Frontal cortex (tissue), 2 donors: Measurements from ENCODE around the gene CLCNKB.

DNA sequence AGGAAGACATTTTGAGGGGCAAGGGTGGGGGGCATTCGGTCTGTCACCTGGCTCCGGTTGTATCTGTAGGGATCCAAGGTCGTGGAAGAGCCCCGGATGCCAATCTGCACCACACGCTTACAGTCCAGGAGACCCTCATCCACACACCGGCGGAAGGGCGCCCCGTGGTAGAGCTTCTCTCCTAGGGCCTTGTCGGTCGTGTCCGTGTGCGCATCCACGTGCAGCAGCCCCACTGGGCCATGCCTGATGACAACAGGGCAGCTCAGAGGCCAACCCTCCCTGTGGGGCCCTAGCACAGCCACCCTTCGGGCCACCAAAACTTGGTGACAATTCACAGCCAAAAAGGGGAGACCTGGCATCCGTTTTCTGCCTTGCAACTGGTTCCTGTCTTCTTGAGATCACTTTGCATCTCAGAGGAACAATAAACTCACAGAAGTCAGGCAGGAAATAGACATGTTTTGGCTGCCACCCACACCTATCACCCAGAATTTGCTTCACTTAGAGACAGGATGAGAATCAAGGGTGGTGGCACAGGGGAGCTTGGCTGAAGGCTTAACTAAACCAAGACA lies 6.0 kb downstream of the AGMAT start:
- RAMPAGE, long total RNA = no peak

GRCh38 chr1:15684922-15685450 lies 866 bp downstream of the PLEKHM2 start:
- RAMPAGE, long total RNA = no peak

DNA sequence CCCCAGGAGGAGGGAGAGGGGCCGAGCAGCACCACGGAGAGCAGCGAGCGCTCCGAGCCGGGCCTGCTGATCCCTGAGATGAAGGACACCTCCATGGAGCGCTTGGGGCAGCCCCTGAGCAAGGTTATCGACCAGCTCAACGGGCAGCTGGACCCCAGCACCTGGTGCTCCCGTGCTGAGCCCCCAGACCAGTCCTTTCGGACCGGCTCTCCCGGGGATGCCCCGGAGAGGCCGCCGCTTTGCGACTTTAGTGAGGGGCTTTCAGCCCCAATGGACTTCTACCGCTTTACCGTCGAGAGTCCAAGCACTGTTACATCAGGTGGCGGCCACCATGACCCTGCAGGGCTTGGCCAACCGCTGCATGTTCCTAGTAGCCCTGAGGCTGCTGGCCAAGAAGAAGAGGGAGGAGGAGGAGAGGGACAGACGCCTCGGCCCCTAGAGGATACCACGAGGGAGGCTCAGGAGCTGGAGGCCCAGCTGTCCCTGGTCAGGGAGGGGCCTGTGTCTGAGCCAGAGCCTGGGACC lies 8.8 kb upstream of the SLC25A34 start:
- RAMPAGE, long total RNA = no peak

DNA sequence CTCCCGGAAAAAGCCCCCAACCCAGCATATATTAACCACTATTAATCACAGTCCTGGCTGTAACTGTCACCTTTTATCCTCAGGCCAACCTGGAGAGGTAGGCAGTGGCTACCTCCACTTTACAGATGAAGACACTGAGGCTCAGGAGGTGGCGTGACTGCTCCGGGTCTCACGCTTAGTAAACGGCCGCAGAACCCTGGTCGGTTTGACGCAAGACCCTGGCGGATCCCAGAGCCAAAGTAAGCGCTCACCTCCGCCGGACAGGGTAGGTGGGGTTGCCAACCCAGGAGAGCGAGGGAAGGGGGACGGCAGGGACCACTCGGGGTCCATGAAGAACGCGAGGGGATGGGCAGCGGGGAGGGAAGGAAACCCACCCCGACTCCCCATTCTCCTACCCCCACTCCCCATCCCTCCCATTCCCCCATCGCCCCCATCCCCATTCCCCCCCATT lies 479 bp upstream of the FBLIM1 start:
- RAMPAGE, long total RNA = no peak

DNA sequence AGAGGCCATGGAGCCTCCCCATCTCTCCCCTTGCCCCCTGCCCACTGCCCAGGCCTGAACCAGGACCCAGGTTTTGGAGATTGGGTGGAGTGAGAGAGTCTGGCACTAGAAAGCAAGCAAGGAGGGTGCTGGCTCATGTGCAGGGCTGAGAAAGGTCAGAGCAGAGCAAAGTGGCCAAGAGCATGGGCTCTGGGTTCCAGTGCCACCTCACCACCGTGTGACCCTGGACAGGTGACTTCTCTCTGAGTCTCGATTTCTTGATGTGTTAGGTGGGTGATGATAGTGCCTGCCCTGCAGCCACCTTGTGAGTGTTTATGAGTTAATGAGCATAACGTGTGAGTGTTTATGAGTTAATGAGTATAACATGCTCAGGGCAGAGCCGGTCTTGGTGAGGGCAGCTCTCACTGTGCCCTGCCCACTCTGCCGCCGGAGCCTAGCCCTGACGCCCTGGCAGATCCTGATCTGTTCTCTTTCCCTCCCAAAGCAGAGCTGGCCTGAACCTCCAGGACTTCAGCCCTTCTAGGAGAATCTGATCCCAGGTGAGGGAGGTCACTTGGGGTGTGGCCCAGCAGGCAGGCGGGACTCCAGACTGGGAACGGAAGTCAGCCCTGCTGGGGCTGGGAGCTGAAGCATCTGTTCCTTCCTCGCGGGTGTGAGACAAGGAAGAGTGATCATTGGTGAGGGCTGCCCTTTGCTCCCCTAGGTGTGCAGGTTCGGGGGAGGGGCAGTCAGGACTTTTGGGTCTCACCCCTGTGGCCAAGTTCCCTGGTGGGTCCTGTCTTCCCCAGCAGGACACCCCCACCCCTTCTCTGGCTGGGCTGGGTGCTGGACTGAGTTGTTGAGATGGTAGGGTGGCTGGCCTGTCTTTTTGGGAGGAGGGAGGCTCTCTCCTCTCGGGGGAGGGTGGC lies 5.7 kb downstream of the FBLIM1 start:
- RAMPAGE, long total RNA = no peak

GRCh38 chr1:15799342-15799895 lies 8.0 kb downstream of the UQCRHL start:
- RAMPAGE, long total RNA = no peak

DNA sequence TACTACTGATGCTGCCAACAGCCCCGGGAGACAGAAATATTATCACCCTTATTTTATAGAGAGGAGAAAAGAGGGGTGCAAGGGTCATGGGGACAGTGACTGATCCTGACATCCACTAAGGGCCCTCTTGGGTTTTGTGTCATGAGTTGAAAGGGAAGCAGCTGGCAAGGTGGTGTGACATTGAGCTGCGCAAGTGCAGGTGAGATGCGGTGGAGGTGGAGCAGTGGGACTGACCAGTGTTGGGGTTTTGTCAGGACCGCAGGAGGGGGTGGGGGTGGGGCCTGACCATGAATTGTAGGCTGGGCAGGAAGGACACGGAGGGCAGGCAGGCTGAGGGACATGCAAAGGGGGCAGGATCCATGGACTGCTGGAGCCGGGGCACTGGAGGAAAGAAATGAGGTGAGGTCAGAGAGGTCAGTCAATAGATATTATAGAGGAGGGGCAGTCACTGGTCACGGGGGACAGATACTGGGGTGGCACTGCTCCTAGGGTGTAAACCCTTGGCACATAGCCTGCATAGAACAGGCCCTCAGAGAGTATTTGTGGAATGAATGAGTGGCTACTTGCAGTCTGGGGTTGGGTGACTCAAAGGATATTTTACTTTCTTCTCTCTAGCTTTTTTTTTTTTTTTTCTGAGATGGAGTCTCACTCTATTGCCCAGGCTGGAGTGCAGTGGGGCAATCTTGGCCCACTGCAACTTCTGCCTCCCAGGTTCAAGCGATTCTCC lies 6.5 kb downstream of the UQCRHL start:
- RAMPAGE, long total RNA = no peak

- RAMPAGE, long total RNA = no peak
Measured at GRCh38 chr1:15885632-15886644, 38.4 kb downstream of the SPEN start.

- RAMPAGE, long total RNA = no peak
Measured at GRCh38 chr1:15928440-15929579, 47.1 kb downstream of the ZBTB17 start.

DNA sequence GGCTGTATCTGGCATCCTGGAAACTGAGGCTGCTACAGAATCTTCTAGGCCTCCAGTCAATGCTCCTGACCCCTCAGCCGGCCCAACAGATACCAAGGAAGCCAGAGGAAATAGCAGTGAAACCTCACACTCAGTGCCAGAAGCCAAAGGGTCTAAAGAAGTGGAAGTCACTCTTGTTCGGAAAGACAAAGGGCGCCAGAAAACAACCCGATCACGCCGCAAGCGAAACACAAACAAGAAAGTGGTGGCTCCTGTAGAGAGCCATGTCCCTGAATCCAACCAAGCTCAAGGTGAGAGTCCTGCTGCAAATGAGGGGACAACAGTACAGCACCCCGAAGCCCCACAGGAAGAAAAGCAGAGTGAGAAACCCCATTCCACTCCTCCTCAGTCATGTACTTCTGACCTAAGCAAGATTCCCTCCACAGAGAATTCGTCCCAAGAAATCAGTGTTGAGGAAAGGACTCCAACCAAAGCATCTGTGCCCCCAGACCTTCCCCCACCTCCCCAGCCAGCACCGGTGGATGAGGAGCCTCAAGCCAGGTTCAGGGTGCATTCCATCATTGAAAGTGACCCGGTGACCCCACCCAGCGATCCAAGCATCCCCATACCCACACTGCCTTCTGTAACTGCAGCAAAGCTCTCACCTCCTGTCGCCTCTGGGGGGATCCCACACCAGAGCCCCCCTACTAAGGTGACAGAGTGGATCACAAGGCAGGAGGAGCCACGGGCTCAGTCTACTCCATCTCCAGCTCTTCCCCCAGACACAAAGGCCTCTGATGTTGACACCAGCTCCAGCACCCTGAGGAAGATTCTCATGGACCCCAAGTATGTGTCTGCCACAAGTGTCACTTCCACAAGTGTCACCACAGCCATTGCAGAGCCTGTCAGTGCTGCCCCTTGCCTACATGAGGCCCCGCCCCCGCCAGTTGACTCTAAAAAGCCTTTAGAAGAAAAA lies 42.6 kb downstream of the ZBTB17 start:
- RAMPAGE, long total RNA = no peak

- RAMPAGE, long total RNA = no peak
Measured at GRCh38 chr1:15939168-15940319, 36.4 kb downstream of the ZBTB17 start.

DNA sequence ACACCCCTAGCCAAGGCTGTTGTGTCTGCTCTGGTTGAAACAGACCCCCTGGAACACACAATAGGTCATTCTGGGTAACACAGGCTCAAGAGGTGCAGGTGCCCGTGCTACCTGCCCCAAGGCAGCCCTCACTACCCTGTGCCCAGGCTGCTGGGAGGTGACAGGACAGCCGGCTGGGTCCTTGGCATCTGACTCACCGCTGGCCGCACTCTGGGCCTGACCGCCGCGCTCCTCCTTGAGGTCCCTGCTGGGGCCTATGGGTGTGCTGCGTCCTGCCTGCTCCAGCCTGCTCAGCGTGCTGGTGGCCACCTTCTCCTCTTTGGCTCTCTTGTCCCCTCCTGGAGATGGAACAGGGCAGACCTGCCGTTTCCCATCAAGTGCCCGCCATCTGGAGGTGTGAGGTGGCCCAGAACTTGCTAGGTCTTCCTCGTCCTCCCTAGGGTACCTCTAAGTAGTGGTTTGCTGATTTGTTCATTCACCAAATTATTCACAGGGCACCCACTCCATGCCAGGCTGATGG lies 29.9 kb downstream of the ZBTB17 start:
- RAMPAGE, long total RNA = no peak

GRCh38 chr1:15949629-15950226 lies 26.2 kb downstream of the ZBTB17 start:
- RAMPAGE, long total RNA = no peak

DNA sequence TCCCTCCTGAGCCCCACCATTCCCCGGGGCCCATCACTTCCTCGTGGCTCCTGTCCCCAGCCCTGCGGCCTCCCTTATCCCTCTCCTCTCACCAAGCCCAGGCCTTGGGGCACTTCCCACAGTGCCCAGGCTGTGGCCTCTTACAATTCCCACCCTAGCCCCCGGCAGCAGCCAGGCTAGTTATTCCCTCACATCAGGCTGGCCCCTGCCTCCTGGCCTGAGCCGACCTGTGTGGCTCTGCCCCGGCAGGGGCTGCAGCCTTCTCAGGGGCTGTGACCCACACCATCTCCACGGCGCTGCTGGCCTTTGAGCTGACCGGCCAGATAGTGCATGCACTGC lies 8.3 kb downstream of the CLCNKA start:
- RAMPAGE, long total RNA = no peak

DNA sequence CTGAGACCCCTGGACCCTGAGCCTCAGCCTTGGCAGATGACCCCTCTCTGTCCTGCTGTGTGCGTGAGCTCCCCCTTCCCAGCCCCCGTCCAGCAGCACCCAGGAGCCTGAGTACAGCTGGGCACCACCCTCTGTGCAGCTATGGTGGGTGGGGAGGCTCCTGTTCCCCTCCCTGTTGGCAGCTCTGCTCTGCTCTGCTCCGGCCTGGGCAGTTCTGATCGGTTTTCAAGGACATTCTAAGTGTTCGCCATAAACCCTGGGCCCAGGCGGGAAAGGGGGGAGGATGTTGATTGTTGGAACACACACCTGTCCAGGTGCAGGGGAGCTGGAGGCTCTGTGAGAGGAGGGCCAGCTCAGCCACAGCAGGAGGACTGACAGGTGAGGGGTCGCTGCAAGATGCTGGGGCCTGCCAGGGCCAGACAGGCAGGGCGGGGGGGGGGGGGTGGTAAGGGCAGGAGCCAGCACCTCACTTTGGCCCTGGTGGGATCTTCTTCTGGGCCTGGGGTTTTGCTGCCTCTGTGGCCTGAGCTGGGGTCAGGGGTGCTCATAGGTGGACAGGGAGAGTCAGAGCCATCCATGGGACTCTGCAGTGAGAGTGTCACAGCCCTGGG lies at the start of gene CLCNKB:
Gene CLCNKB, plus strand, starts transcription at position 280 of the 611 bp plus-strand sequence.
- RAMPAGE, long total RNA = no peak

DNA sequence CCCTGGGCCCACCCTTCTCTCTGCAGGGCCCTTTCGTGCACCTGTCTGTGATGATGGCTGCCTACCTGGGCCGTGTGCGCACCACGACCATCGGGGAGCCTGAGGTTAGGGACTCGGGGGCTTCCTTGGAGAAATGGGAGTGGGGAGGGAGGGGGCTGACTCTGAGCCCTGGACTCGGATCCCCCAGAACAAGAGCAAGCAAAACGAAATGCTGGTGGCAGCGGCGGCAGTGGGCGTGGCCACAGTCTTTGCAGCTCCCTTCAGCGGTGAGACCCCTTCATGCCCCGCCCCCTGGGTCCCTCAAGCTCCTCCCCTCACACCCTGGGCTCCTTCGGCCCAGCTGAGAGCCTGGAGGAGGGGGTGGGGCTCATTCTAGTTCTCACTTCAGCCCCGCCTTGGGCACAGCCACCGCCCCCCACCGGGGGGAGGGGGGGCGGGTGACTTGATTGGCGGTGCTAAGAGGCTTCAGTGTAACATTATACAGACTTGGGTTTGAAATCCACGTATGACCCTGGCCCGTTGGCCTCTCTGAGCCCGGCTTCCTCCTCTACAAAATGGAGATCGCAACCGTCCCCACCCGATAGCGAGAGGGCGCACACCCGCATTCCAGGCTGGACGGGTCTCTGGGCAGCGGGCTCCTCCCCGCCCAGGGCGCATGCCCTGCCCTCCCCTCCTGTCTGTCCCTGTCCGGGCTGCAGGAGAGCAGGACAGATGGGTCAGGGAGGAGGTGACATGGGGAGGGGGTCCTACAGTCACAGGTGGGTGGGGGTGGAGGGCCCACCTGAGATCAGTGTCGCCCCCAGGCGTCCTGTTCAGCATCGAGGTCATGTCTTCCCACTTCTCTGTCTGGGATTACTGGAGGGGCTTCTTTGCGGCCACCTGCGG lies 5.0 kb downstream of the CLCNKB start:
- RAMPAGE, long total RNA = no peak

DNA sequence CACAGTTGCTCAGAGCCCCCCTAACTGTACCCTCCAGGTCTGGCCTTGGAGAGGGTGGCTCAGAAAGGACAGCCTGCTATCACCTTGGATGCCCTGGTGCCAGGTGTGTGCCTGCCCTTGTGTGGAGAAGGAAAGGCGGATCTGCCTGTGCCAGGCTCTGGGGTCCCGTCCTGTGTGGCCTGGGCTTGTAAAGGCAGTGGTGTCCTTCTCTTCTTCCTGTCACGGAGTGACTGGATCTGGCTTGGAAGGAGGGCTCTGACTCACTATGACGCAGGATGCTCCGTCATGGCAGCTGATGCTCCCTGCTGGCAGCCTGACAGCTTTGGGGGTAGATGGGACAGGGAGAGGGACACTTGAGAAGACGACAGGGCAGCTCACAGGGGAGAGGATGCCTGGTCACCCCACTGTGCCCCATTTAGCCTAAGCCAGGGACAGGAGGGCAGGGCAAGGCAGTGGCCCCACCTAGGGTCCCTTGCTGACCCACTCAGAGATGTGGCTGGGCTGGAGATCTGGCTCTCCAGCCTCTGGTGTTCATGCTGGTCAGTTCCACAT lies 2.6 kb upstream of the FAM131C start:
- RAMPAGE, long total RNA = no peak

DNA sequence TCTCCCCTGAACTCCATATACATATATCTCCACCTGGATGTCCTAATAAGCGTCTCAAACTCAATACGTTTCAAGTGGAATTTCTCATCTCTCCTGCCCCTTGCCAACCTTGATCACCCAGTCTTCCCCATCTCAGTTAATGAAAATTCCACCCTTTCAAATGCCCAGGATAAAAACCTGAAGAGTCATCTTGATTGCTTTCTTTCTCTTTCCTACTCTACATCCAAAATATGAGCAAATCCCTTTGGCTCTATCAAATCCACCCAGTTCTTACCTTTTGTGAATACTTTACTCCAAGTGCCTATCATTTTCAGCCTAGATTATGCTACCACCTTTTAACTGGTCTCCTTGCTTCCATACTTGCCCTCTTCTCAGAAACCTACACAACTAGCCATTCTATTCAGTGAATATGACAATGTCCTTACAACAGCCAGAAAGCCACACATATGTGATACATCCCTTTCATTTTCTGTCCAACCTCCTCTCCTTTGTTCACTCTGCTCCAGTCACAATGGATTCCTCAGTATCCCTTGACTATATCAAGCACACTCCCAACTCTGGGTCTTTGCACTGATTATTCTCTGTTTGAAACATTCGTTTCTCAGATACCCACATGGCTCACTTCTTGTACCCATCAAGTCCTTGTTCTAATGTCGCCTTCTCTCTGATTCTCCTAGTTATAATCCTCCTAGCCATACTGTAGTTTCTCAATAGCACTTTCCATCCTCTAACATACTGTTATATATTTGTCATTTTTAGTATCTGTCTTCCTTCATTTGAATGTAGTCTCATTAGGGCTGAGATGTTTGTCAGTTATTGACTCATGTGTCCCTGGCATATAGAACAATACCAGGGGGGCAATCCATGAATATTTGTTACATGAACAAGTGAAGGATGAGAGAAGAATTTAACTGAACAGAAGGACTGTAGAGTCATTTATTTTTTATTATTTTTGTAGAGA lies 50.0 kb upstream of the CPLANE2 start:
- RAMPAGE, long total RNA = no peak

- RAMPAGE, long total RNA = no peak
Measured at GRCh38 chr1:16348968-16349512, 3.2 kb downstream of the FBXO42 start.

- RAMPAGE, long total RNA = no peak
Measured at GRCh38 chr1:16368159-16368884, 1.3 kb downstream of the SZRD1 start.